MCF 10A (cell line): ENCODE measurements around a stretch of chr7.

DNA sequence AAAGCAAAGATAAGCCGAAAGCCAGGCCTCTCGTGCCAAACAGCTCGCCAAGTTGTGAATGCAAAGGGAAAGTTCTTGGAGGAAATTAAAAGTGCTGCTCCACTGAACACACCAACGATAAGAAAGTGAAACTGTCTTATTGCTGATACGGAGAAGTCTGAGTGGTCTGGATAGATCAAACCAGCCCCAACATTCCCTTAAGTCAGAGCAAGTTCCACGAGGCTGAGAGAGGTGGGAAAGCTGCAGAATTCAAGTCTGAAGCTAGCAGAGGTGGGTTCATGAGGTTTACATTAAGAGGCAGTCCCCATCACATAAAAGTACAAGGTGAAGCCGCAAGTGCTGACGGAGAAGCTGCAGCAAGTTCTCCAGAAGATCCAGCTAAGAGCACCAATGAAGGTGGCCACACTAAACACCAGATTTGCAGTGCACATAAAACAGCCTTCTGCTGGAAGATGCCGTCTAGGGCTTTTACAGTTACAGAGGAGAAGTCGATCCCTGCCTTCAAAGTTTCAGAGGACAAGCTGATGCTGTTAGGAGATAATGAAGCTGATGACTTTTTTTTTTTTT, 194.7 kb downstream of the MAD1L1 start:
- PRO-cap: no peak
- RRBS: no CpG with 5 or more reads among the region's 10 CpGs

DNA sequence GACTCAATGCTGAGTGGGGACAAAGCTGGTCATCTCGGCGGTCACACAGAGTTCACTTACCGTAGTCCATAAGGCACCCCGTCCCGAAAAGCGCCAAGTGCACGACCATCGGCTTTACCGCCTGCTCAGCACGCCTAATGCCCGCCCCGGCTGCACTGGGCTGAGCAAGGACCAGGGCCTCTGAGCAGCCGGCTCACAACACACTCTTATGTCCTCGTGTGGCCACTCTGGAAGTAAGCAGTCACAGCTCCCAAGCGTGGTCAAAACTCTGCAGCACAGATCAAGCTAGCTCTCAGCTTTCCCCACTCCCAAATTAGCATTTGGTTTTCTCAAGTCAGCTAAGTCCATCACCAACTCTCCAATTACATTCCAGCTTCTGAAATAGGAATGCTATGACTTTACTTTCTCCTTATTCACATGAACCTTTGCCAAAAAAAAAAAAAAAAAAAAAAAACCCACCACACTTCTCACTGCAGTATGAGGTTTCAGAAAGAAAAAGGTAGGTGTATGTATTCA, 57.6 kb downstream of the MAD1L1 start:
- PRO-cap: no peak
- RRBS: 80% methylated on average over 1 of the region's 15 CpGs

- PRO-cap: no peak
- RRBS: no CpG with 5 or more reads among the region's 12 CpGs
Measured at GRCh38 chr7:2266794-2267303, 24.8 kb downstream of the NUDT1 start.

DNA sequence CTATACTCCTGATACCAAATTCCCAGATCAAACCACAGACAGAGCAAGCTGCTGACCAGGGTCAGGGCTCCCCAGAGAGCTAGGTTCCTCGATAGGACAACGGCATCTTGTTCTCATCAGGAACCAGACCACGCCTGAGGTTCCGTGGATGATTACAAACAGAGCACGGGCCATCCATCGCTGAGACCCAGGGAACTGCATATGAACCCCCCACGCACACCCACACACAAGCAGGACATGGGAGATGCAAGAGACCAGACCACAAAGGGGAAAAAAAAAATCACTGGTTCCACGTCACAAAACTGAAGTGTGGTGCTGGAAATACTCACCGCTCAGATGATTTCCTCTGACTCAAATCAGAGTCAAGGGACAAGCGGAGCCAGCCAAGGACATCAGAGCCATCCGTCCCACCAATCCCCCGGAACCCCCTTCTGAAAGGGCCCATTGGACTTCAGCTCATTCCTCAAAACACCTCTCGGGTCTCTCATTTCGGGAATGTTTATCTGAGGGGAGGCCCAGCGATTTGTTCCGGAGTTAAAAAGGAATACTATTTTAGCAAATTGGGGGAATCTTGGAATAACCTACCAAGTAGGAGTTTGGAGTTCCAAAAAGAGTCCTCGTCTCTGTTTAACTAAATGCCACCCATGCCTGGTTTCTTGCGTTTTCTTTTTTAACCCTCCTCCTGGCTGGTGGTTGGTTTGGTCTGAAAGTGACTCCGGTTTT, 15.1 kb downstream of the SNX8 start:
- PRO-cap: no peak
- RRBS: no CpG with 5 or more reads among the region's 19 CpGs

- PRO-cap: bidirectional peak, plus-strand start at chr7:2354095, minus-strand start at chr7:2354058; bidirectional peak, plus-strand start at chr7:2354827, minus-strand start at chr7:2354554
- RRBS: under 1% methylated on average over 8 of the region's 51 CpGs
Measured at GRCh38 chr7:2353843-2354677, 567 bp upstream of the EIF3B start.

GRCh38 chr7:2363455-2363780, 8.8 kb downstream of the EIF3B start:
- PRO-cap: no peak
- RRBS: no CpG with 5 or more reads among the region's 6 CpGs

- PRO-cap: no peak
- RRBS: no CpG with 5 or more reads among the region's 8 CpGs
Measured at GRCh38 chr7:2493244-2493759, 17.1 kb upstream of the GRIFIN start.

DNA sequence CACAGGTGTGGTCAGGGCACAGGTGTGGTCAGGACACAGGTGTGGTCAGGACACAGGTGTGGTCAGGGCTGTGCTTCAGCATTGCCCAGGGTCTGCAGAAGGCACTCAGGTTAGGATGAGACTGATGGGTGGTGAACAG, 17.7 kb upstream of the GRIFIN start:
- PRO-cap: no peak

- PRO-cap: no peak
- RRBS: no CpG with 5 or more reads among the region's 34 CpGs
Measured at GRCh38 chr7:2508061-2508829, 11.3 kb upstream of the LFNG start.

DNA sequence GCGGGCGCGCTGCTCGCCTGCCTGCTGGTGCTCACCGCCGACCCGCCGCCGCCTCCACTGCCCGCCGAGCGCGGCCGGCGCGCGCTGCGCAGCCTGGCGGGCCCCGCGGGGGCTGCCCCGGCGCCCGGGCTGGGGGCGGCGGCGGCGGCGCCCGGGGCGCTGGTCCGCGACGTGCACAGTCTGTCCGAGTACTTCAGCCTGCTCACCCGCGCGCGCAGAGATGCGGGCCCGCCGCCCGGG, 247 bp downstream of the LFNG start:
- PRO-cap: no peak
- RRBS: 1% methylated on average over 26 of the region's 43 CpGs

- PRO-cap: no peak
- RRBS: 77% methylated on average over 7 of the region's 27 CpGs
Measured at GRCh38 chr7:2524589-2525177, 5.1 kb downstream of the LFNG start.

DNA sequence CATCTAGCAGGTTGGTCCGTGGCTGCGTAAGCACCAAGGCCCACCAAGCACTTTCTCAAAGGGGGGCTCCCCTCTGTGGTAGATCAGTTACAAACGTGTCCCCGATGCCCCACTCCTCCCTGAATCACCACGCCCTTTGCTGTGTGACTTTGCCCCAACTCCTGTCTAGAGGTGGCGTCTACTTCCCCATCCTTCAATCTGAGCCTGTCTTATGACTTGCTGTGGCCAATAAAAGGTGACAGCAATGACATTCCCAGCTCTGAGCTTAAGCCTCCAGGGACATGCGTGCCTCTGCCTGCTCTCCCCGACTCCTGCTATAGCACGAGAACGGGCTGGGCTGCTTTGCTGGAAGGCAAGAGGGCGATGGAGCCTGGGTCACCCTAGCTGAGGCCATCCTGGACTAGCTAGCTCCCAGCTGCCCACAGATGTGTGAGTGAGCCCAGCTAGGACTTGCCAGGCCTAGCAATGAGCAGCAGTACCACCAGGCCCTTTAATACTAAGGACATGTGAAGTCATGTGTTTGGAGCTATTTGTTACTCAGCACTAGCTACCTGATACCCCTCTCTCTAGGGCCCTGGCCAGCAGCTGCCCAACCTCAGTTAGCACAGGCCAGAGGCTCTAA, 12.8 kb downstream of the LFNG start:
- PRO-cap: no peak
- RRBS: no CpG with 5 or more reads among the region's 11 CpGs

DNA sequence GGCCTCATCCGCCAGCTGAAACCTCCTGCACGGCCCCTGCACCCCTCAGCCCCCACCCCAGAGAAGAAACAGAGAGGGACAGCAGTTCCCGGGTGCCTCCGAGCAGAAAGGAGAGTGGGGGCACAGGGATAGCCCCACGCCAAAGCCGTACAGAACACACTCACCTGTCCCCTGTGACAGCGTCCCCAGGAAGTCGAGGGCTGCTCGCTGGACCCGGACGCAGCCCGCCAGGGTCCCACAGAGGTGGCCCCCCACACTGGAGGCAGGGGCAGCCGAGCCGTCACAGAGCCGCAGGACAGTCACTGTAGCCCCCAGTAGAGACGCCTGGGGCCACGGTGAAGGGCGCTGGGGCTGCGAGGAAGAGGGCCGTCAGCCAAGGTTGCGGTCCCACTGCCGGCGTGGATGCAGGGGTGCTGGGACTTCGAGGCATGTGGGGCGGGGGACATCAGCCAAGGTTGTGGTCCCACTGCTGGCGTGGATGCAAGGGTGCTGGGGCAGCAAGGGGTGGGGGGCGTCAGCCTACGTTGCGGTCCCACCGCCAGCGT, 14.1 kb downstream of the BRAT1 start:
- PRO-cap: no peak
- RRBS: no CpG with 5 or more reads among the region's 31 CpGs

DNA sequence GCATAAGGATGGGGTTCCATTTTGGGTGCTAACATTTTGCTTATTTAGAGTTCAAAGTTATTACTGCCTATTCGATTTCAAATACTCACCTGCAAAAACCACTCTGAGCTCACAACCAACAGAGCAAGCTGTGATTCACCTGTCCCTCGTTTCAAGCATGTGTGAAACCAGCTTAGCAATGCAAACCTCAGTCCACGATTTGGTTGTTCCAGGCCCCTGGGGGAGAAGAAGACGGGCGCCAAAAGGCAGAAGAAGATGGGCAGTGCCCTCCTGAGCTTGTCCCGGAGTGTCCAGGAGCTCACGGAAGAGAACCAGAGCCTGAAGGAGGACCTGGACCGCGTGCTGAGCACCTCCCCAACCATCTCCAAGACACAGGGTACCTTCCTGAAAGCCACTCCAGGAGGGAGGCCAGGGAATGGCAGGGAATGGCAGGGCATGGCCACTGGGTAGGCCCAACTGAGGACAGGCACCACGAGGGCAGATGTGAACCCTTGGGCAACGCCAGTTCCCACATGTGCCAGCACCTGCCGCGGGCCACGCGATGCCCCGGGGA, 27.3 kb downstream of the IQCE start:
- PRO-cap: no peak
- RRBS: no CpG with 5 or more reads among the region's 16 CpGs

DNA sequence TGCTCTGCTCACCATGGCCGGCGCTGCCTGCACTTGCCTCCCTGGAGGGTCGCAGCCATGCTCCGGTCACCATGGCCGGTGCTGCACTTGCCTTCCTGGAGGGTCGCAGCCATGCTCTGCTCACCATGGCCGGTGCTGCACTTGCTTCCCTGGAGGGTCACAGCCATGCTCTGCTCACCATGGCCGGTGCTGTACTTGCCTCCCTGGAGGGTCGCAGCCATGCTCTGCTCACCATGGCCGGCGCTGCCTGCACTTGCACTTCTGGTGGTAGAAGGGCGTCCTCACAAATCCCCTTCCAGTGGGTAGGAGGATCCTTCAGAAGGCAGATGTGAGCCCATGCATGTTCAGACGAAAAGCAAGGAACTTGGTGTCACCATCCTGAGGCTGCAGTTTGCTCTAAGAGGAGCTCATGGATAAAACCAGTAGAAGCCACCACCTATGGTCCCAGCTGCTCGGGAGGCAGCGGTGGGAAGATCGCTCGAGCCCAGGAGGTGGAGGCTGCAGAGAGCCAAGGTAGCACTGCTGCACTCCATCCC, 36.0 kb upstream of the TTYH3 start:
- PRO-cap: no peak
- RRBS: 96% methylated on average over 4 of the region's 17 CpGs

- PRO-cap: no peak
- RRBS: 56% methylated on average over 5 of the region's 23 CpGs
Measured at GRCh38 chr7:2626347-2627249, 5.2 kb upstream of the TTYH3 start.

DNA sequence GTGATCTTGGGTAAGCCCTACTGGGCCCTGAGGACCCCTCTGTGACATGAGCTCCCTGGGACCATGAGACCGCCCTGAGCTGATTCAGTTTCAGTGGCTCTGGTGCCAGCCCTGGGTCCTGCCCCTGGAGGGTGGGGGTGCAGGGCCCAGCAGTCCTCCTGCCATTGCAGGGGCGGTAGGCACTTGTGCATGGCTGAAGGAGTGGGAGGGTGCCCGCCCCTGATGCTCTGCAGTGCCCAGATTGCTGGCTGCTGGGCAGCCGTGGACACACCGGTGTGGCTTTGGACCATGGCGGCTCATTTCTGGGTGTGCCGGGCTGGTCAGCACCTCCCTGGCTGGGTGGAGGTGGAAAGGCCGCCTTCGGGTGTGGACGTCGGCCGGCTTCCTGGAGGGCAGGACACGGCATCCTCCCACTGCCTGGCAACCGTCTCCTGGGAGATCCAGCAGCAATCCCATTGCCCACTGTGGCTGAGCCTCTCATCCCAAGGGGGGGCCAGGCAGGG, 12.7 kb downstream of the TTYH3 start:
- PRO-cap: no peak
- RRBS: 76% methylated on average over 6 of the region's 14 CpGs

- PRO-cap: no peak
- RRBS: 83% methylated on average over 2 of the region's 7 CpGs
Measured at GRCh38 chr7:2667154-2667609, 20.8 kb upstream of the AMZ1 start.

- PRO-cap: no peak
- RRBS: no CpG with 5 or more reads among the region's 3 CpGs
Measured at GRCh38 chr7:3159079-3159392, 115.4 kb upstream of the CARD11 start.

DNA sequence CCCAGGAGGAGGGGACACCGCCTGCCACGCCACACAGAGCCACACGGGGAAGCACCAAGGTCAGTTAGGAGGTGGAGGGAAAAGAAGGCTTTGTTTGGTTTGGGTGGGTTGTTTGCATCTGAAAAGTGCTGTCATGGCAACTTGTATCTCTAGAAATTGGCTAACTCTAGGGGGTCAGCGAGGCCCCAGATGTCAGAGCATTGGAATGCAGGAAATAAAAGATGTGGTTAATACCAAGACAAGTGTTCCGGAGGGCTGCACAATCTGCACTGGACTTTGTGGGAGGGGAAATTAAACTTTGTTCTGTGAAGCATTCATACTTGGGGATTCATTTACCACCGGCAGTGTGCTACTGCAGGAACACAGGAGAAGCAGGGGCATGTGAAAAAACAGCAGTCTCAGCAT, 106.3 kb upstream of the SDK1 start:
- PRO-cap: no peak
- RRBS: 14% methylated on average over 2 of the region's 6 CpGs